ENCODE measurements around a stretch of chr5.

- RRBS = no CpG with 5 or more reads among the region's 6 CpGs
Measured at GRCh38 chr5:95923058-95924024, 38.3 kb downstream of the ELL2 start.

GRCh38 chr5:95959460-95960142, 2.0 kb downstream of the ELL2 start:
- RRBS = no CpG with 5 or more reads among the region's 8 CpGs

DNA sequence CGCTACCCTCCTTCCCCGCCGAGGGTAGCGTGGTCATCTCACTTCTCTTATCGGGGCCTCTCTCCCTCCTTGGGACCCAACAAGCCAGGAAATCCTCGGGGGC, 606 bp downstream of the ELL2 start:
- RRBS = no CpG with 5 or more reads among the region's 6 CpGs

DNA sequence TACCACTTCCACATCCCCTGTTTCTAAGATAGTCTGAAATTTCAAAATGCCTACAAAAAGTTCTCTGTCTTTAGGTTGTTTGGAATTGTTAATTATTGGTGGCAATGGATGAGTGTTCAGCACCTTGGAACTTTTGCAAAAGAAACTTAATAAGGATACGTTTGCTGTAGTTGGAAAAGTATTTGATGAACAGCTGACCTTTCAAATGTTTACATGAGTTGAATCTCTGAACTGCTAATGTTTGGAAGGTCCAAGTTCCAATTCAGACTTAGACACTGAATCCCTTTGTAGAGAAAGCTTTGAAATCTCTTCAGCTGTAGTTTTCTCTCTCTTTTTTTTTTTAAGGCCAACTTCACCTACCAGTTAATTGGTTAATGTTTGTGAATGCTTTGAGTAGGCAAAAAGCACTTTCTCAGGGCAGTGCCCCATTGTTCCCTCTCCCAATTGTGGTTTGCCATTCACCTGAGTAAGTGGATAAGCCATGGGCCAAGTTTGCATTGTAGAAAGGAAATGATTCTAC, 156.3 kb upstream of the ELL2 start:
- RRBS = no CpG with 5 or more reads among the region's 1 CpG

DNA sequence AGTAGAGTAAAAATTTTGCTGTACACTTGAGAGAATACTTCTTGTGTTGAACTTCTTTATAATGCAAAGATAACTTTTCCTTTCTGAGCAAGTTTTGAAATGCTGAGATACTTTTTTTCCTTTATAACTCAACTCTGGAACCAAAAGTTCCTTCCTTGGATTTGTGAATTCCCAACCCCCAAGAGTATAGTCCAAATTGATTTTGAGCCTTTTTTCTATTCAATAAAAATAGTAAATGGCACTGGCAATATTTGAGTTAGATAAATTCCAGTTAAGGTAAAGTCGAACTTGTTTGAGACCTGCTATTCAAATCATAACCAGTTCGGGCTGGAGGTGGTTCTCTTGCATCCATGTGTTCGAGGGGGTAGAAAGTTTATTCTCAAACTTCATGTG, 160.6 kb upstream of the ELL2 start:
- RRBS = no CpG with 5 or more reads among the region's 3 CpGs

GRCh38 chr5:96197002-96197449, 235.4 kb upstream of the ELL2 start:
- RRBS = no CpG with 5 or more reads among the region's 2 CpGs

DNA sequence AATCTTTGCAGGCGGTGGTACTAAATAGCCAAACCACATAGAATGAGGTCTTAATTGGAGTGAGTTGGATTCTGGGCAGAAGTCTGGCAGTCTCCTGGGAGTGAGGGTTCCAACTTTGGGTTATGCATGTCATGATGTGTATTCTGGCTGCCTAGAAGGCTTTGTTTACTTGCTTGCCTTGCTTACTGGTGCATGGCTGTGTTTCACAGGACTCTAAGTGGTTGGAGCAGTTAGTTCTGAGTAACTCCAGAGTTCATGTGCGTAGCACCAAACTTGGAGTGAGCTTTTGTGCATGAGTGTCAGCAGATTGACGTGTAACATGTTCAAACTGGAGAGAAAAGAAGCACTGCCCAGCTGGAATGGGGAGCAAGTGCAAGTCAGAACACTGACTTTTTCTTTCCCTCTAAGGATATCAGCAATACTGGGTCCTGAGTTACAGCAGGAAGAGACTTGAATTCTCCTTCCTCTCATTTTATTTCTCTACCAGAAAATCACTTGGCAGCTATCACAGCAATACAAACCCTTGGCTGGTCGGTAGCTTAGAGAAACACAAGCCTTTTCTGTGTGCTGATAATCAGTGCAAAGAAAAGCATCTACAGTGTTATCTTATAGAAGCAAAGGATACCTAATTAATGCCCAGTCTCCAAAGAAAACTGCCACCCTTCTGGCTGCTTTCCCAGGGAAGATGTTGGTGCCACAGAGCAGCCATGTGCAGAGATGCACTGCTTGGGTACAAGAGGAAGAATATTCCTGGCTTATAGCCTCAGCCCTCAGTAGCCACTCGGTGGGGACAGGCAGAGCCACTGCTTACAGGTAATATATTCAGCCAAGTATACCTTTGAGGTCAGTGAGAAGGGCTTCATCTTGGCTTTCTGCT, 185.6 kb downstream of the PCSK1 start:
- RRBS = no CpG with 5 or more reads among the region's 5 CpGs

GRCh38 chr5:96582273-96582876, 79.8 kb upstream of the CAST start:
- RRBS = no CpG with 5 or more reads among the region's 11 CpGs

DNA sequence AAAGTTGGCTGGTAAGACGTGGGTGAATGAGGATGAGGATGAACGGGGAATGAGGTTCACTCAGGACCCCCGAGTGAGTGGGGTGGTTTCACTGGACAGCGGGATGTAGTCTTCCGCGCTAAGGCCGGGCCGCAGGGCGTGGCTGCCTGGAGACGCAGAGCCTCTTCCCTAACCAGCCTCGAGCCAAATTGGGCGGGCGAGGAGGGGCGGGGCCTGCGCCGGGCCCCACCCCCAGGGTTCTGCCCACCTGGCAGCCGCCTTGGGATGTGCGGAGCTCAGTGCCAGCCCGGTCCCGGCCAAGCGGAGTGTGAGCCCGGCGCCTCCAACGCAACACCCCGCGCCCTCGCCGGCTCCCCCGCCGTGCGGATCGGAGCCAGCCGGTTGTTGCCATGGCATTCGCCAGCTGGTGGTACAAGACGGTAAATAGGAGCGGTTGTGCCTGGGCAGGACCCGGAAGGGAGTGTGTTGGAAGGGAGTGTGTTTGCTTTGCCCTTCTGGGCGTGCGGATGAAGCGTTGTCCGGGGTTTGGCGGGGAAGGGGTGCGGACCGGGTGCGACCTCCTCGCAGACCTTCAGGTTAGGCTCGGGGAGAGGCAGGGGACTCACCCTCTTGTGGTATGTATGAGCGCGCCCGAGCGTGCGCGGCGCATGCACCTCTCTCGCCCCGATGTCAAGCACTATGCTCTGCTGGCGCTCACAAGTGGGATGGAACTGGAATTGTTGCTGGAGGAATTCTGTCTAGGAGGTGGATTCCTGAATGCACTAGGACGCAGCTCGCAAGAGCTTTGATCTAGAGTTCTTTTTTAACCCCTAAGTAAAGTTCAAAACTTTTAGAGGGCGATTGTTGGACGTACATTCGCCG, 802 bp downstream of the CAST start:
- RRBS = 2% methylated on average over 21 of the region's 63 CpGs

DNA sequence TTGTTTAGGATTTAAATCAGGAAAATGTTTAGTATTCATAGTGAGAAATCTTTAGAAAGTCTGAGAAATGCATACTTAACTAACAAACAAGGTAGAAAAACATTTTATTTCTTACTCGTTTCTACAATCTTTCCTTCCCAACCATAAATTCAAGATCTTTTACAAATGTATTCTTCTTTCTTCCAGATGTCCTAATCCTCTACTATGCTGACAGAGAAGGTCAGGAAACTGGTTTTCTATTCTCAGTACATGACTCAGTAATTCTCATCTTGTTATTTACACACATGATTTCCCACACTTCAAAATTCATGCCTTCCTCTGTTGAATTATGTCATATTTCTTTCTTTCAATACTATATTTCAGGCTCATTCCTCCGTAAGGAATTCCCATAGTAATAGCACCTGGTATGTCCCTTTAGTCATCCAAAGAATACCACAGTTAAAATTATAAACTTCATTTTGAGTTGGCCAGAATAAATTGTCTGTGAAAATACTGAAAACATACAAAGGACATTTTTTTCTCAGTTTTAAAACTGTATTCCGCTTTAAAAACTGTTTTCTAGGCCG, 14.3 kb upstream of the LNPEP start:
- RRBS = no CpG with 5 or more reads among the region's 4 CpGs

DNA sequence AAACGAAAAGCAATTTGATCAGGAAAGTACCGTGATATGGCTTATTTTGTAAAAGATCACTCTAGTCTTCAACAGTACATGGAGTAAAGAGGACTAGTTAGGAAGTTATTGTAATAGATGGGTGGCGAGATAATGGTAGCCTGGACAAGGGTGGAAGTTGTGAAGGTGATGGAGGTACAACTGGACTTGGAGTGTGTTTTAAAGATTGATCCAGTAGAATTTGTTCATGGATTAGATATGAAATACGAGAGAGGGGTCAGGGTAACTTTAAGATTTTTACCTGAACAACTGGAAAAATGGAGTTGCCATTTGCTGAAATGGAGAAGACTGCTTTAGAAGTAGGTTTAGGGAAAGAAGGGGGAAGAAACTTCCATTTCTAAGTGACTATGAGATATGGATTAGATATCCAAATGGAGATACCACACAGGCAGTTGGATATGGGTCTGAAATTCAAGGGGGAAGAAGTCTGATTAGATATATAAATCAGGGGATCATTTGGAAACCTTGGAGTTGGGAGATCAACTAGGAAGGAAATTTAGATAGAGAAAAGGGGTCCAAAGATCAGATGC, 65.3 kb downstream of the LNPEP start:
- RRBS = no CpG with 5 or more reads among the region's 4 CpGs

GRCh38 chr5:98769248-98769690, 4.2 kb upstream of the RGMB start:
- RRBS = no CpG with 5 or more reads among the region's 33 CpGs

- RRBS = no CpG with 5 or more reads among the region's 6 CpGs
Measured at GRCh38 chr5:98888843-98889683, 39.7 kb downstream of the CHD1 start.

- RRBS = no CpG with 5 or more reads among the region's 4 CpGs
Measured at GRCh38 chr5:98893197-98893730, 35.5 kb downstream of the CHD1 start.

GRCh38 chr5:100899796-100900151, 3.3 kb downstream of the ST8SIA4 start:
- RRBS = no CpG with 5 or more reads among the region's 4 CpGs

- RRBS = no CpG with 5 or more reads among the region's 3 CpGs
Measured at GRCh38 chr5:102130860-102131370, 165.2 kb downstream of the SLCO4C1 start.

- RRBS = 89% methylated on average over 6 of the region's 43 CpGs
Measured at GRCh38 chr5:102154933-102155519, 141.1 kb downstream of the SLCO4C1 start.

DNA sequence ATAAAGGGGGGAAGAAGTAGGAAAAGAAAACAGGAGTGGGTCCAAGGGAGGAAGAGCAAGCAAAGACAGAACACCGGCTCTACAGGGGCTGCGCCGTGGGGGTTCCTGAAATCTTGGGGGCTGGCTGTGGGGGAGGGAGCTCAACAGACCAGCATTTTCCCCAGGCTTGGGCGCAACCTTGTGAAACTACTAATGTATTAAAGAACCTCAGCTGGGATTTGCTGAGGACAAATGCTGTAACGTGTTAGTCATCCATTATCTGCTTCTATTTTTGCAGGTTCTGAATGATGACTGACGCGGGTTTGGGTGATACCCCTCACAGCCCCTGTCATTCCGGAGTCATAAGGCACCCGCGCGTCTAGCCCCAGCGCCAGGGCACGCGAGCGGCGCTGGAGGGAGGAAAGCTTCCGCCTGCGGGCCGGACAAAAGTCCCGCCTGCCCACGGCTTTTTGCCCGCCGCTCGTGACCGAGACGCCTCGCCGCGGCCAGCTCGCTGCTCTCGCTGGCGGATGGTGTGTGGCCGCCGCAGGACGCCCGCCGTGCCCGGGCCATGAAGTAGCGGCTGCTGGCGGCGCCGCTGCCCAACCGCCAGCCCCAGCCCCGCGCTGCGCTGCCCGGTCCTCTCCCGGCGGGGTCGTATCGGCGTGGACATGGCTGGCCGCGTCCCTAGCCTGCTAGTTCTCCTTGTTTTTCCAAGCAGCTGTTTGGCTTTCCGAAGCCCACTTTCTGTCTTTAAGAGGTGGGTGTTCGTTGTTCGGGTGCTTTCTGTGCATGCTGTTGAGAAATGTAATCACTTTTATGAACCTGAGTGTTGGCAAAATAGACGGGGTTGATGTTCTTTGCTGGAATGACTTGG, 110.7 kb downstream of the PAM start:
- RRBS = 1% methylated on average over 21 of the region's 58 CpGs

- RRBS = no CpG with 5 or more reads among the region's 2 CpGs
Measured at GRCh38 chr5:102913869-102914098, 158.7 kb downstream of the PAM start.

DNA sequence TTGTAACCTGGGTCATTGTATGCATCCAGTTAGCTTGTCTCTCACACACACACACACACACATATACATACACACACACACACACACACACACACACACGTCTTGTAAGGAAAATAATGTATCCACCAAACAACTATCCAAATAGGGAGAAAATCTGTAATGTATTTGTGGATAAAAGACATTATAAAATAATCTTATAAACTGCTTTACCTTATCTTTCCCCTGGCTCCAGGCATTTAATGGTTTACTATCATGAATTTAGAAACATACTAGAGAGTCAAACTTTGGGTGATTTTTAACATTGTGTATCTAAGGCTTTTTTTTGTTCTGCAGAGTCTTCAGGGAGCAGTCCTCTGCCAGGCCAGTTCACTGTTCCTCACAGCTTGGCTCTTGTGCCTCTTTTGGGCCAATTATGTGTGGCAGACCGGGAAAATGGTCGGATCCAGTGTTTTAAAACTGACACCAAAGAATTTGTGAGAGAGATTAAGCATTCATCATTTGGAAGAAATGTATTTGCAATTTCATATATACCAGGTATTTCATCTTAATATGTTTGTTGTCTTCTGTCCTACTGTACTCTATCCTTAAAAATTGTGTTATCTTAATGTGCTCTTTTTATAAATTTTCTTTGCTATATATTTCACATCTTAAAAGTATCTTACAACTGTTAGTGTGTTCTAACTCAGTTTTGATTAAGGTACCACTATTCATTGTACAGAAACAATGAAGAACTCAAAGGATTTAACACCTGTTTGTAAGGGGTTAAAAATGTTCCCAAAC, 112.6 kb downstream of the GIN1 start:
- RRBS = no CpG with 5 or more reads among the region's 3 CpGs

All from T47D (cell line).